Upper lobe of left lung (tissue), 5 donors: ENCODE measurements around the genes NT5C2 and TAF5.

DNA sequence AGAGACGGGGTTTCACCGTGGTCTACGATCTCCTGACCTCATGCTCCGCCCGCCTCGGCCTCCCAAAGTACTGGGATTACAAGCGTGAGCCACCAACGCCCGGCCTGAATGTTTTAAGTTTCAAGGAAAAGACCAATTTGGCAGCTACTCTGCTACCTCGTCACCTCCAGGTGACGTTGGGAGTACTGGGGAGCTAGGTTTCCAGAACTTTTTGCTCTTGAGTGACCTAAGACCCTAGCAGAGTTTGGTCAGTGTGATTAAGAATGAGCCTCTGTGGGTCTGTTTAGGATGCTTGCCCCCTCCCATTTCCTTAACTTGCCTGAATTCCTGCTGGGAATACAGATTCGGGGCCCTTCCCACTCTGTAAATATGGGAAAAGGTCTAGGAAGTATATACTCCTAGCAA lies 1.0 kb upstream of the CNNM2 start:
- PRO-cap, 2 experiments = no peak in any of the 2 experiments
- RAMPAGE, long total RNA, 4 experiments = no peak in any of the 4 experiments

GRCh38 chr10:103192777-103193527 lies at the start of gene NT5C2:
Gene NT5C2 (minus strand): TSS chr10:103193272.
- PRO-cap, 2 experiments = peak in 2 of 2 experiments; most common plus-strand start chr10:103193030 (in 1); most common minus-strand start chr10:103192949 (in 1)
- RAMPAGE, long total RNA, 4 experiments = start-site peak on the minus strand in 4 of 4 experiments, at chr10:103192317-103193307 at its widest, 49 to 648 reads per replicate

GRCh38 chr10:103232257-103232633 lies 13.4 kb upstream of the RPEL1 start:
- PRO-cap, 2 experiments = no peak in any of the 2 experiments
- RAMPAGE, long total RNA, 4 experiments = no peak in any of the 4 experiments

- PRO-cap, 2 experiments = peak in 2 of 2 experiments; most common plus-strand start chr10:103367981 (in 2); most common minus-strand start chr10:103367834 (in 1)
- RAMPAGE, long total RNA, 4 experiments = start-site peak on the plus strand in 1 of 4 experiments, at chr10:103367976-103367981 at its widest, 5 reads per replicate
Observed at GRCh38 chr10:103367680-103368121, at the start of gene TAF5. Gene TAF5 (plus strand): TSS chr10:103367976.

DNA sequence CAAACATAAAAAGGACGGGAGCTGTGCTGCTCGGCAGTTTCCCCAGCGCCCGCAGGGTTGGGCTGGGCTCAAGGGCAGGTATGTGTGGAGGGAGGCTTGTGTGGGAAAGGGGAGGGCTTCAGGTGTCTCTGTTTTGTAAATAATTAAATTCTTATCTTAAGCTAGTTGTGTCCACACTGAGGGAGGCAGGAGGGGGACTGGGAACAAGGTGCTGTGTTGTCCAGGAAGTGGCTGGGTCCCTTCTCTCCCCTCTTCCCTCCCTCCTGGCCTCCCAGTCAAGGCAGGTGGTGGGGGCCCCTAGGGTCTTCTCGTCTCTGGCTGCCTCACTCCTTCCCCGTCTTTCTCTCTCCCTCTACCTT lies 19.1 kb downstream of the NEURL1 start:
- PRO-cap, 2 experiments = no peak in any of the 2 experiments
- RAMPAGE, long total RNA, 4 experiments = no peak in any of the 4 experiments

- PRO-cap, 2 experiments = no peak in any of the 2 experiments
- RAMPAGE, long total RNA, 4 experiments = no peak in any of the 4 experiments
Observed at GRCh38 chr10:103526779-103527336, 33.4 kb downstream of the NEURL1 start.

DNA sequence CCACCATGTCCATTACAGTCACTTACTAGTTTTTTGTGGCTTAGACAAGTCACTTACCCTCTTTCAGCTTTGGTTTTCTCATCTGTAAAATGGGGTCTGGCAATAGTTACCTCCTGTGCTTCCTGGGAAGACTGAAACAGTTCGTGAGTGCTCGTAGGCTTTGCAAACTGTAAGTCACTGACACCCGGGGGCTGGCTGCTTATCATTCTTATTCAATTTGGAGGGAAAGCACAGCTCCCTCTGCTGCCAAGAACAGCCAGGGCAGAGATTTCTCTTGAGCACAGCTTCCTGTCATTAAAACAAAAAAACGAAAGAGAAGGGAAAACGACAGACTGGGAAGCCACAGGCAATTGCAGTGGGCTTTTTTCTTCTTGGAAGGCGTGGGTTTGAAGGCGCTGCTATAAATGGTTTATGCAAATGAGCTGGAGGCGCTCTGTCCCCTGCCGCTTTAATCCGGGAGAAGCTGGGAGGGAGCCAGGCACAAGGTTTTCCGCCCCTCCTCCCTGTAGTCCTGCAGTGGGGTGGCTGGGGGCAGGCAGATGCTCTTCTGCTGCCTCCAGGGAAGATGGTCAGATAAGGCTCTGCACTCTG lies 49.2 kb downstream of the NEURL1 start:
- PRO-cap, 2 experiments = no peak in any of the 2 experiments
- RAMPAGE, long total RNA, 4 experiments = no peak in any of the 4 experiments

GRCh38 chr10:103612936-103613346 lies 119.4 kb downstream of the NEURL1 start:
- PRO-cap, 2 experiments = no peak in any of the 2 experiments
- RAMPAGE, long total RNA, 4 experiments = no peak in any of the 4 experiments

- PRO-cap, 2 experiments = no peak in any of the 2 experiments
- RAMPAGE, long total RNA, 4 experiments = start-site peak on the minus strand in 1 of 4 experiments, at chr10:103648595-103648919 at its widest, 6 to 11 reads per replicate
Observed at GRCh38 chr10:103648031-103649105, 154.9 kb downstream of the NEURL1 start.

GRCh38 chr10:103746372-103747650 lies 108.6 kb downstream of the SH3PXD2A start:
- PRO-cap, 2 experiments = no peak in any of the 2 experiments
- RAMPAGE, long total RNA, 4 experiments = no peak in any of the 4 experiments

DNA sequence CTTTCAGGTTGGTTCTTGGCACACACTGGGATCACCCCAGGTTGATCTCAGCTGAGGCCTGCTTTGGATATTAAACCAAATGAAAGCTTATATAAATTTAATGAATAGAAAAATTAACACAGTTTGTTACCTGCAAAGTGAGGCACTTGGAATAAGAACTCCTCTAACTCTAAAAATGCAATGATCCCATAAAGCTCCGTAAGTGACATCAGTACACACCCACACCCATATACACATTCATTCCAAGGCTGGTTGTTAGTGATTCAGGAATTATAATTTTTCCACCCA lies 61.6 kb downstream of the SH3PXD2A start:
- PRO-cap, 2 experiments = no peak in any of the 2 experiments
- RAMPAGE, long total RNA, 4 experiments = no peak in any of the 4 experiments

GRCh38 chr10:103794132-103794894 lies 61.1 kb downstream of the SH3PXD2A start:
- PRO-cap, 2 experiments = no peak in any of the 2 experiments
- RAMPAGE, long total RNA, 4 experiments = no peak in any of the 4 experiments

DNA sequence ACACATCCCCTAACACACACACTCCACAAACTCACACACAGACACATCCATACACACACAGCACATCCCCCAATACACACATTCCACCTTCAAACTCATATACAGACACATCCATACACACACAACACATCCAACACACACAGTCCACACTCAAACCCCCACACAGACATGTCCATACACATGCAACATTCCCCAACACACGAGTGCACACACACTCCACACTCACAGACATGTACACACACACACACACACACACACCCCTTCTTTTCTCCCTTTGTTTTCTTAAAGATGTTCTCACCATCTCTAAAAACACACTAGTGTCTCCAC lies 19.0 kb downstream of the SH3PXD2A start:
- PRO-cap, 2 experiments = no peak in any of the 2 experiments
- RAMPAGE, long total RNA, 4 experiments = no peak in any of the 4 experiments

DNA sequence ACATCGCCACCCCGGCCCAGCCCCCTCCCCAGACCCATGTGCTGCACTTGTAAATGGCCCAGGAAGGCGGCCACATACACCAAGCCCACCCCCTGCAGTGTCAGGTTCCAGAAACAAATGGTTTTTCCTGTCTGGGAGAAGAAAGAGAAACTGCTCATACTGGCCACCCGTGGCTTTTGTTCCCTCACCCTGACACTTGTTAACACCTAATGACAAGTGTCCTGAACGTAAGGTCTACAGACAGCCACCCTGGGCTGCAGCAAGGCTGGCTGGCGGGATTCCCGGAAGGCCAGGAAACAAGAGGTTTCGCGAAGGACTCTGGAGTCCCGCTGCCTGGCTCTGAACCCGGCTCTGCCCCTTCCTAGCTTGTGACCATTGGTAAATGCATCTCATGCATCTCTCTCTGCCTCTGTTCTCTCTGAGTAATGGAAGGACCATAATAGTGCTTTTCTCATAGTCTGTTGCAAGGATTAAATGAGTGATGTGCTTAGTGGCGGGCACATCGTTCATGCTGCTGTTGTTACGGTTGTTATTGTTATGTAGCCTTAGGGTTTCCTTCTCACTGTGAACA lies 15.0 kb downstream of the SH3PXD2A start:
- PRO-cap, 2 experiments = no peak in any of the 2 experiments
- RAMPAGE, long total RNA, 4 experiments = no peak in any of the 4 experiments

DNA sequence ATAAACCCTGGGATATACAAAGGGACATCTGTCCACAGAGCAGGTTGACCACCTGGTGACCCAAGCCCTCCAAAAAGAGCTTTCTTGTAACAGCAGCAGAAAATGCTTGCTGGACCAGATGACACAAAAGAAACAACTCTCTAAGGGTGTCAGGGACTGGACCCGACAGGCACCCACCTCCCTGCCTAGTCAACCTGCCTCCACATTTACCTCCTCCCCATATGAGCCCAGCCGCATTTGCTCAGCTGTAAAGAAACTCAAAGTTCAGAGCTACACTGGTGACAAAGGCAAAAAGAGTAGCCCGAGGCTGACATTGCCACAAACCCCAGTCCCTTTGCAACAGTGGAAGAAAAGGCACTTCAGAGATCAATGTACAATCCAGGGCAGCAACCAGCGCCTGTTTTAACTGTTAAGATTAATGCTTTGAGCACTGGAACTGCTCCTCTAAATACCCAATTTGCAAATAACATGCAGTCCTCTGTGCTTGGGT lies 1.5 kb downstream of the SH3PXD2A start:
- PRO-cap, 2 experiments = no peak in any of the 2 experiments
- RAMPAGE, long total RNA, 4 experiments = no peak in any of the 4 experiments

GRCh38 chr10:103872186-103872712 lies 16.9 kb upstream of the SH3PXD2A start:
- PRO-cap, 2 experiments = no peak in any of the 2 experiments
- RAMPAGE, long total RNA, 4 experiments = no peak in any of the 4 experiments

DNA sequence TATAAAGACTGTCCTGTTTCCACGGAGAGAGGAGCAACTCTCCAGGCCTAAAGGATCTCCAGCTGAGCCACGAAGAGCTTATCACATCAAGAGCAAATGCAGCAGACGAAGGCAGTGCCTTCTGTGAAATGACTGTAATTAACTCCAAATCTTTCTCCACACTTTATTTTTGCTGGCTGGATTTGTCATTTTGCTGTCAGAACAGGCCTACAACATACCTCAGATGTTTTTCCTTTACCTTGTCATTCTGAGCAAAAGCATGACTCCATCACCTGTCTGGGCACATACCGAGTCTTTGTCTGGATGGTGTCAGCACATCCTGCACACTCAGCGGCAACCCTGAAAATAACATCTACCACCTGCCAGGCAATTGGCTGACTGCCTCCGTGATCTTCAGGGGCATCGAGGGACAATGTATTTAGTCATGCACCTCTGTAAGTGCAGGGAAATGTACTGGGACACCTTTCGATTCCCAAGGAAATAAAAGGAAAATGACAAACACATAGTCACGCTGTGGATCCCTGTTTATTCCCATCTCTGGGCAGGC lies 26.3 kb upstream of the SH3PXD2A start:
- PRO-cap, 2 experiments = no peak in any of the 2 experiments
- RAMPAGE, long total RNA, 4 experiments = no peak in any of the 4 experiments

DNA sequence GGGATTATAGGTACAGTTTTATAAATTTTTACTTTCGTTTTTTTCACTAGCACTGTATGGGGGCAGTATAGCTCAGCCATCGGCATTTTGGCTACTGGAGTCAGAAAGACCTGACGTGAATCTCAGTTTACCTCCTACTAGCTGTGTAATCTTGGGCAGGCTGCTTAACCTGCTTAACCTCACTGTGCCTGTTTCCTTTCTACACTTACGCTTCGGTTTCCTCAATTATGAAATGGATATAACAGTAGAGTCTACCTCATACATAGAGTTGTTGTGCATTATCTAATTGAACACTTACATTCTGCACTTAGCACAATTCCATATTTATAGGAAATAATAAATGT lies 16.7 kb downstream of the STN1 start:
- PRO-cap, 2 experiments = no peak in any of the 2 experiments
- RAMPAGE, long total RNA, 4 experiments = no peak in any of the 4 experiments

- PRO-cap, 2 experiments = no peak in any of the 2 experiments
- RAMPAGE, long total RNA, 4 experiments = start-site peak on the plus strand in 1 of 4 experiments, at chr10:103999931-103999938 at its widest, 23 reads per replicate
Observed at GRCh38 chr10:103999657-104000052, 32.7 kb downstream of the SLK start.

- PRO-cap, 2 experiments = no peak in any of the 2 experiments
- RAMPAGE, long total RNA, 4 experiments = no peak in any of the 4 experiments
Observed at GRCh38 chr10:104034019-104034350, 51.7 kb downstream of the COL17A1 start.